Colic lymph node (tissue), 1 donor: ENCODE measurements around a stretch of chr14.

DNA sequence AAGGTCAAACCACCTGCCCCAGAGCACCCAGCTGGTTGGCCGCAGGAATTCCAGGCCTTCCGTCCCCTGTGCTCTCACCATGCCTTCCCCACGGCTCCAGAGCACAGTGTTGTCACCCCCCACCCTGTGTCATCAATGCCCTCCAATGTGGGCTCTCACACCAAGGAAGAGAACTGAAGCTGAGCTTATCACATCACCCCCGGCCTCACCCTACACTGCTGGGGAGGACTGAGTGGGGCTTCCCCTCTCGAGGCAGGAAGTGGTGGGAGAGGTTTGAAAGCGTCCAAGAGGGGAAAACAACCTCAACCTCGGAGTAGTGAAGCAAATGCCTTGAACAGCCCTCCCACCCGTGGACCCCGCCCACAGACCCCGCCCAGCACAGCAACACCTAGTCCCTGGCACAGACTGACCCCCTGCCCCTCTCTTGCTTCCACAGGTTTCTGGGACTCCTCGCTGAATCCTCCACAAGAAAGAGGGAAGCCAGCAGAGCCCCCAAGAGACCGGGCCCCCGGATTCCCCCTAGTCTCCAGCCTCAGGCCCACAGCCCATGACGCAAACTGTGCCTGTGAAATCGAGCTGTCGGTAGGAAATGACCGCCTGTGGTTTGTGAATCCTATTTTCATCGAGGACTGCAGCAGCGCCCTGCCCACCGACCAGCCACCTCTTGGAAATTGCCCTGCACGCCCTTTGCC is 97.1 kb downstream of the LGMN start:
- PRO-cap, result bidirectional peak, plus-strand start at position 616 of the sequence, minus-strand start at position 212 of the sequence

- PRO-cap, result bidirectional peak, plus-strand start at chr14:92652145, minus-strand start at chr14:92652104; bidirectional peak, plus-strand start at chr14:92652248, minus-strand start at chr14:92652176
Observed at GRCh38 chr14:92651838-92652897, 96.3 kb downstream of the LGMN start.

DNA sequence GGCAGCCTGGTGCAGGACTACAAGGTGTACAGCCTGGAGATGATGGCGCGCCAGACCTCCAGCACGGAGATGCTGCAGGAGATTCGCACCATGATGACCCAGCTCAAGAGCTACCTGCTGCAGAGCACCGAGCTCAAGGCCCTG is 95.7 kb downstream of the LGMN start:
- PRO-cap, result no peak

DNA sequence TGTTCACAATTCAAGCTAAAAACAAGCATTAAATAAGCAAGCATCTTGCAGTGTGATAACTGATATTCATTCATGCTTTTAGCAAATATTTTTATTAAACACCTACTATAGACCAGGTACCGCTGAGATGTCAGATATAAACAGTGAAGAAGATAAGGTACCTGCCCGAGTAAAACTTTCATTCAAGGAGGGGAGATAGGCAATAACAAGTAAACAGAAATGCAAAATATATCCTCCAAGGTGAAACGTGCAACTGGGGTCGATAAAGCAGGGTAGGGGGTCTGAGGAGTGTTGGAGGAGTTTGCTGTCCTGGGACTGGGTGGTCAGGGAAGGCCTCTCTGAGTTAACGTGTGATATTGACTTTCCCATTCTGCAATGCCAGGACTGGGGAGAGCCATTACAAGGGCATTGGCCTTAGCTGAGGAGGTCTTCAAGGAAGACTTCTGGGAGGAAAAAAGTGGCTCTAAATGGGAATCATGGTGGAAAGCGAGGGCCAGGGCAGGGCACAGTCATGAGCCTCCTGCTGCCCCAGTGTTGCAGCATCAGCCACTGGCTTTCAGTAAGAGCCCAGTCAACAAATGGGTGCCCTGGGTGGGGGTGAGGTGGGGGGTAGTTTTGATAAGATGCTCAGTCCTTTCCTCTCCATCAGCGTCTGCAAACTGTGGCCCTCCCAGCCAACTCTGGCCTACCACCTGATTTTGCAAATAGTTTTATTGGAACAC is 79.2 kb downstream of the LGMN start:
- PRO-cap, result no peak

DNA sequence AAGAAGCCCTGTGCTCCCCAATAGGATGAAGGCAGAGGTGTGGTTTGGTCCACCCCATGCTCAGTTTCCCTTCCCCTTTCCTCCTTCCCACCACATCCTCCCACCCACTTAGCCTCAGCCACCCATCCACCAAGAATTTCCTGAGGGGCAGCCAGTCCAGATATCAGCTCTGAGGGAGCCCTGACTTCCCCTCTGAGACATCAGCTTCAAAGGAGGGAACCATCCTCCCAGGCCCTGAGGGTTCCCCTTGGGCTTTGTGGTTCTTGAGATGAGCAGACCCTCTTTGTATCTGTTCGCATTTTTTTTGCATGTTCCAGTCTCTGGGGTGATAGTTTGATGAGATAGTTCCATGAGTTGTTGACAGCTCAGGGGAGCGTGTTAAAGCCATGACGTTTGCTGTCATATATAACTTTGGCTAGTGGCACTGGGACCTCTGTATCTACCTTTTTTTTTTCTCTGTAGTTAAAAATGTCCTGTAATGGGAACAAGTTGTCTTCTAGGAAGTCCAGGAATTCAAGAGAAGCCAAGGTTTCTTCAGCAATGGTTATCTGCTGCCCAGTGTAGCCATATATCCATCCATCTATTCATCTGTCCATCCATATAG is 71.2 kb downstream of the LGMN start:
- PRO-cap, result no peak

- PRO-cap, result no peak
Observed at GRCh38 chr14:92685696-92686236, 62.7 kb downstream of the LGMN start.

DNA sequence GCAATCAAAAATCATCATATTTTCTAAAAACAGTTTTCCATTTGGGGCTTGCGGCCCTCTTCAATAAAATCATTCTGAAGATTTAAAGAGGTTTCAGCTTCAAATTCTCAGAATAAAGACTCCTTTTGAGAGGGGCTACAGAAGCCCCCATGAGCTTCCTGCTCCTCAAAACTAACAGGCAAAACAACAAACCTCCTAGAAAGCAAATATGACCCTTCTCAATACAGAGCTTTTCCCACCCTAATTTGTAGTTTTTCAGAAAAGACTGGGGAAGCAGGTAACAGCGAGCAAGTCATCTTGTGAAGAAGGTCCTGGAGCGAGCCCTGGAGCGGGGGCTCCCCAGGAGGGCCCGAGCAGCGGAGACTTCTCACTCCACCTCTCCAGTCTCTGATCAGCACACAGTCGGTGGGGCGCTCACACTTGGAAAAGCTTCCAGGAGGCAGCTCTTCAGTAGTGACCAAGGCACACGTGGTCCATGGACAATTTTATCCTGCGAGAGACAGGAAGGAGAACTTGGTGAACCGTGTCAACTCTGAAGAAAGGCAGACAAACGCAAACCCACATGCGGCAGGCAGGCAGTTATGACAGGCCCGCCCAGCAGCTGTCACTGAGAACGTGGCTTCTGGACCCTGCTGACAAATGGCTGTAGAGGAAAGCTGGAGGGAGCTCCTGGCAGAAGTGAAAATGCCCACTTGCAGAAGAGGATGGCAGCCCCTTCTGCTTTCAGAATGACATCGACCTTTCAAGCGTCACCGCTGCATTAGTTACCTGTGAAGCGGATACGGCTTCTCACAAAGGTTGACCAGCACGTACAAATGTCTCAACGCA is 44.3 kb downstream of the LGMN start:
- PRO-cap, result no peak

- PRO-cap, result no peak
Observed at GRCh38 chr14:92711586-92712417, 36.6 kb downstream of the LGMN start.

DNA sequence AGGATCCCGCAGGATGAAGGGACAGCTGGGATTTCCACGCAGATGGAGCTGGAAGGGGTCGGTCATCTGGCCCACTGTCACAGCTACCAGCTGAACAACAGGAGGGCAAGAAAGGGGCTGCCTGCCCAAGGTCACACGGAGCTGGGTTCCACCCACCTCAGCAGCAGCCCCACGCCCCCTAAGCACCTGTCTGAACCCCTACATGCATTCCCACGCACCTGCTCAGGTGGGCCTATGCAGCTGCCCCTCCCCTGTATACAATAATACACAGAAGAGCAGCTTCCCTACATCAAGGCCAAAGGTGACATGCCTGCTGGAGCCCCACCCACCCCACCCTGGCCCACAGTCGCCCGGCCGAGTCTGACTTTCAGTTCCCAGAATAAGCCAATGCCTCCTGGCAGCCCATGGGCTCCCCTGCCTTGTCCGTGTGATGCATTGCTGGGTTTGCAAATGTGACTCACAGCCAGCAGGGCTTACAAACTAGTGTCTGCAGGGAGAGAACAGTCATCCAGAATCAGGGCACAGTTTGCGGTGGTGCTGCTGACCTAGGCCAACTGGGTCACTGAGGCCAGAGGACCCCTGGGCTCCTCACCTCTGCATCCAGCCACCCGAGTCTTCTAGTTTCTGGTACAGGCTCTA is 84.2 kb downstream of the CHGA start:
- PRO-cap, result no peak

- PRO-cap, result no peak
Observed at GRCh38 chr14:93032536-93033030, 83.1 kb downstream of the ITPK1 start.

- PRO-cap, result no peak
Observed at GRCh38 chr14:93039417-93040125, 76.2 kb downstream of the ITPK1 start.

GRCh38 chr14:93045895-93046980 is 69.5 kb downstream of the ITPK1 start:
- PRO-cap, result no peak

- PRO-cap, result no peak
Observed at GRCh38 chr14:93056897-93057095, 58.9 kb downstream of the ITPK1 start.

DNA sequence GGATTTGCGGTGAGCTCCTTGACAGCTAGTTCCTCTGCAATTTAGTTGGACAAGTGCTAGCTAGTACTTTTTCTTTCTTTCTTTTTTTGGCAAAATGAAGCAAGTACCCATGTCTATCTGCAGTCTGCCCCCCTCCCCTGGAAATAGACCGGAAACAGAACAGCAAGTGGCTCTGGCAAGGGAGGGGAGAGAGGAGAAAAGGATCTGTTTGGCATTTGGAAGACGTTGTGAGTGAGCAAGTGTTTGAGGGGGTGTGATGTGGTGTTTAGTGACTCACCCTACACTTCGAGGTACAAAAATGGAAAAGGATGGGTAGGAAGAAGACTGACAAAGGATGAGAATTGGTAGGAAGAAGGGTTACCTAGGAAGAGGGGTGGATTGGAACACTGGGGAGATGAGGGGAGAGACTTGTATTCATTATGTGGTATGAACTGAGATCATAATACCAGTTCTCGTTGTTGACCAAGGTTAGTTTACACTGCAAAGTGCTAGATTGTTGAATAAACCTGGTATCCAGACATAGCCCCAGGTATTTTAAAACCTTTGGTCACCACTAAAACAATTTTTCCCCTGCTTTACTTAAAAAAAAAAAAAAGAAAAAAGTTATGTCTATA is 936 bp downstream of the UBR7 start:
- PRO-cap, result no peak

DNA sequence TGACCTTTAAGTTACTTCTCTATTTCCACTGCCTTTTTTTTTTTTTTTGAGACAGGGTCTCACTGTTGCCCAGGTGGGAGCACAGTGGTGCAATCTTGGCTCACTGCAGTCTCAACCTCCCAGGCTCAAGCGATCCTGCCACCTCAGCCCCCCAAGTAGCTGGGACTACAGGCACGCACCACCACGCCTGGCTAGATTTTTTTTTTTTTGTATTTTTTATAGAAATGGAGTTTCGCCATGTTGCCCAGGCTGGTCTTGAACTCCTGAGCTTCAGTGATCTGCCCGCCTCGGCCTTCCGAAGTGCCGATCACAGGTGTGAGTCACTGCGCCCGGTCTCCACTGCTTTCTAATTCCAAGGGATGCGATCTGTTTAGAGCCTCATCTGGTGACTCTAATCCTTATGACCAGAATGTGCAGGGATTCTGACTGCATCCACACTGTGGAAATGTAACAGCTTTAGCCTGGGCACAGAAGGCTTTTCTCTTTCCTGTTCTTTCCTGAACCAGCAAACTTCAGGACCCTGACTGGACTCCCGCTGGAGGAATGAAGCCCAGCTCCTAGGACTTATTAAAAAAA is 34.1 kb downstream of the UBR7 start:
- PRO-cap, result no peak

- PRO-cap, result no peak
Observed at GRCh38 chr14:93311632-93312274, 21.1 kb downstream of the BTBD7 start.

DNA sequence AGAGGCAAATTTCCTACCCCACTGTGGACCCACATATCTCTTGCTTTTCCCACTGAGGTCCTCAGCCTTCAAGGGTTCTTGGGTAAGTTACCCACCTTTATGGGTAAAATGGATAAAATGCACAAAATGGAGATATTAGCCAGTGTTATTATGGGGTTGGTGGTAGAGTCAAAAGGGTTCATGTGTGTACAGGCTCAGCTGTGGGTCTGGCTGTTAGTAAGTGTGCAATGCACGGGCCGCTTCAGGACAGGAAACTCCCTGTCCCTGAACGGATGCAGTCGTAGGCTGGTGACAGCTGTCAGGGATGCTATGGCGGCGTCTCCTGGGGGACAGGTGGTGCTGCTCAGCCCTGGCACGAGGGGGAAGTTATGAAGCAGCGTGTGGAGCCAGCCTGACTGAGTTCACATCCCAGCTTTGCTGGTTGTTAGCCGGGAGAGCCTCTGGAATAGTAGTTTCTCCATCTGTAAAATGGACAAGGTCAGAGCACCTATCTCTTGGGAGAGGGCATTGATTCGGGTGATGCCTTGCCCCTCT is 7.3 kb downstream of the ASB2 start:
- PRO-cap, result no peak

DNA sequence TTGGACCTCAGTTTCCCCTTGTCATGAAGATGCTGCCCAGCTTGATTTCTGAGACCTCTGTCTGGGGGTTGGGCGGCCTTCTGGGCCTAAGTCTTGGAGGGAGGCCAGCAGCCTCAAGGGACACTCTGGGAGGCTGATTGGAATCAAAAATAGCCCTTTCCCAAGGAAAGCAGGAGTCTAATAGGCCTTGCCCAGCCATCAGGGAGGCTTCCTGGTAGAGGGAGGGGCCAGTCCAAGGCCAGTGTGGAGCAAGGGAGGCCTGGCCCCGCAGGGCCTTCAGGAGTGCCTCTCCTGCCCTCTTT is 6.9 kb downstream of the ASB2 start:
- PRO-cap, result no peak

- PRO-cap, result no peak
Observed at GRCh38 chr14:94001064-94001470, 4.0 kb downstream of the CCDC197 start.

GRCh38 chr14:94029304-94029746 is 3.2 kb downstream of the OTUB2 start:
- PRO-cap, result no peak